Choroid plexus epithelial cell (primary cell): Measurements from ENCODE around the genes GPR18 and CLYBL.

GRCh38 chr13:99257239-99257531 is 994 bp downstream of the GPR18 start:
- RRBS, result no CpG with 5 or more reads among the region's 1 CpG

- RRBS, result no CpG with 5 or more reads among the region's 4 CpGs
Measured at GRCh38 chr13:99258195-99258769, at the start of gene GPR18. Gene GPR18, minus strand, starts transcription at chr13:99258379.

- RRBS, result no CpG with 5 or more reads among the region's 4 CpGs
Measured at GRCh38 chr13:99285774-99286222, 21.4 kb downstream of the GPR183 start.

GRCh38 chr13:99307666-99308548 is 708 bp upstream of the GPR183 start:
- RRBS, result no CpG with 5 or more reads among the region's 7 CpGs

DNA sequence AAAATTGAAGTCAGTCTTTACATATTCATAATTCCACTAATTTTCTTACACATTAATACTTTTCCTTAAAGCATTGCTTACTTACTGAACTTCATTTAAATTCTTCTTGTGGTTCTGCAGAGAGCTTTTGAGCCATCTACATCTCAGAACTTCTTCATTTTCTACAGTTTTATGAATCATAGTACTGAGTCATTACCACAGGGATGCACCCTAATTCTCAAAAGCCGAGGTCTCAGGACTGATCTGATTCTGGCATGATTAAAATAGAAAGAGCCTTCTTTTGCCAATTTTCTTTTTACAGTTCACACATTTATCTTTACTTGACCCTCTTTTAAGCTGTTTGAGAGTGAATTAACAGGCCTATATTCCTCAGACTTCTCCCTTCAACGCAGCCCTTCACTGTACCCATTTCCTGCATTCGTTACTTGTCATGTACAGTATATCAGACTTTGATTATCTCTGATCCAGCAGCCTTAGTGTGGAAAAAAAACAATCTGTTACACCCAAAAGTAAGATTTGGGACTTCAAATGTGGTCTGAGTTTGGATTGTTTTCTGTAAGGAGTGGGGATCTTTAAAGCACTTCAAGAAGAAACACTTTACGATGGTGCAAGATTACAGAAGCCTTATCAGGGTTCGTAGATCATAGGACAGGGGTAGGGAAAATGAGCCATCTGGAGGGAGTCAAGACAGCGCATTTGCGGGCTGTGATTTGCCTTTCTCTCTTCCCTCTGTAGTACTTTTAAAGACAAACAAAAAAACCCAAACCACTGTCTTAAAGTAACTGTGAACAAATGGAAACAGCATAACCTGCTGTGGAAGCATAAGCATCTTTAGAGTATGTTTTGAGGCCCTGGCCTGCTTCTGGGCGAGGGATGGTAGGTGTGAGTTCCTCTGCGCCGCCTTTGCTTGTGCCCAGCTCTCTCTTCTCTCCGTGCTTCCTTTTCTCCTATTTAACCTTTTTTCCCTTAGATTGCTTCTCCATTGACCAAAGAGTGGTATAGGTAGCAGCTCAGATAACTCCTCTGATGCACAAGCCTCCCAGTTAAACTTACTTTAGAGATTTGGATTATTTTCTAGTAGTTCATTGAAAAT is 15.3 kb upstream of the GPR183 start:
- RRBS, result no CpG with 5 or more reads among the region's 11 CpGs

- RRBS, result no CpG with 5 or more reads among the region's 6 CpGs
Measured at GRCh38 chr13:99344655-99345223, 37.5 kb upstream of the GPR183 start.

- RRBS, result no CpG with 5 or more reads among the region's 11 CpGs
Measured at GRCh38 chr13:99347836-99348643, 40.8 kb upstream of the GPR183 start.

DNA sequence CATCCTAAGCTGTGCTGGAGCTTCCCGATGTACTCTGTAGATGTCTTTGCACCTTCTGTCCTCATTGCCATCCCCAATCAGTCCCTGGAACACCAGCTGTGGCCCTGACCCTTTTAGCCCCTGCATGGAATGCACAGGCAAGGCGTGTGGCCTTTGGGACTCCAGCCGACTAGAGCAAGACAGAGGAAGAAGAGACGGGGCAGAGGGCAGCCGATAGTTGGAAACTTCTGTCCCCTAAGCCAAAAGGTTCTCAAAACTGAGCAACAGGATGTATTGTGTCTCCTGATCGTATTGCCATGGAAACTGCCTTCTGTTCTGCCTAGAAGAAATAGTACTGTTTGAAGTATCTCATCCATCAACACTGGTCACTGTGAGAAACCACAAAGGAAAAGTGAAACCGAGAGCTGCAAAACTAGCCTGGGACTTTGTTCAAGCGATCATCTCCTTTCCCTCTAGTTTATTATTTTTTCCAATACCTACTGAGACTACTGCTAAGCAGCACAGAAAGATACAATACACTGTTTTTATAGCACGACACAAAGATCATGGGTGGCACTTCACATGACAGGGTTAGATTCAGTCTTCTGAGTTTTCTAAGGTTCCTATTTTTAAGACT is 49.1 kb upstream of the GPR183 start:
- RRBS, result no CpG with 5 or more reads among the region's 9 CpGs

GRCh38 chr13:99380604-99381303 is 73.6 kb upstream of the GPR183 start:
- RRBS, result no CpG with 5 or more reads among the region's 13 CpGs

GRCh38 chr13:99384391-99384798 is 77.2 kb upstream of the GPR183 start:
- RRBS, result no CpG with 5 or more reads among the region's 10 CpGs

- RRBS, result no CpG with 5 or more reads among the region's 23 CpGs
Measured at GRCh38 chr13:99434164-99435105, 66.8 kb upstream of the TM9SF2 start.

GRCh38 chr13:99542681-99543464 is 41.6 kb downstream of the TM9SF2 start:
- RRBS, result no CpG with 5 or more reads among the region's 8 CpGs

DNA sequence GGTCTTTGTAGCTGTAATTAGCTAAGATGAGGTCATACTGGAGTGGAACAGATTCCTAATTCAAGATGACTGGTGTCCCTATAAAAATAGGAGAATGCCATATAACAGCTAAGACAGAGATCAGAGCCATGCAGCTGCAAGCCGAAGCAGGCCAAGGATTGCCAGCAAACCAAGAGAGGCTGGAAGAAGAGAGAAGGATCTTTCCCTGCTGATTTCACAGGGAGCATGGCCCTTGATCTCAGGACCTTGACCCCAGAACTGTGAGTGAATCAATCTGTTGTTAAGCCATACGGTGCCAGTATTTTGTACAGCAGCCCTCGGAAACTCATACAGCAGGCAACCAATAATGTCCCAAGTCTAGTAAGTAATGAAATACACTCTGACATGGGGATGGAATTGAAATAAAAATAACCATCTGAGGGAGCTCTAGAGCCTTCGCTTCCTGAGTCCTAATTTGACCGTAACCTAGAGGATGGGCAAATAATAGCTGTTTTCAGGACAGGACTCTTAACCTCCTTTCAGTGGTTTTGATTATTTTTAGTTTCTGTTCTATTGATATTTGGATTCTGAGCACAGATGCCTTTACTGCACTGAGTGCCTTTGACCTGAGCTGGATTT is 28.0 kb upstream of the CLYBL start:
- RRBS, result no CpG with 5 or more reads among the region's 5 CpGs

DNA sequence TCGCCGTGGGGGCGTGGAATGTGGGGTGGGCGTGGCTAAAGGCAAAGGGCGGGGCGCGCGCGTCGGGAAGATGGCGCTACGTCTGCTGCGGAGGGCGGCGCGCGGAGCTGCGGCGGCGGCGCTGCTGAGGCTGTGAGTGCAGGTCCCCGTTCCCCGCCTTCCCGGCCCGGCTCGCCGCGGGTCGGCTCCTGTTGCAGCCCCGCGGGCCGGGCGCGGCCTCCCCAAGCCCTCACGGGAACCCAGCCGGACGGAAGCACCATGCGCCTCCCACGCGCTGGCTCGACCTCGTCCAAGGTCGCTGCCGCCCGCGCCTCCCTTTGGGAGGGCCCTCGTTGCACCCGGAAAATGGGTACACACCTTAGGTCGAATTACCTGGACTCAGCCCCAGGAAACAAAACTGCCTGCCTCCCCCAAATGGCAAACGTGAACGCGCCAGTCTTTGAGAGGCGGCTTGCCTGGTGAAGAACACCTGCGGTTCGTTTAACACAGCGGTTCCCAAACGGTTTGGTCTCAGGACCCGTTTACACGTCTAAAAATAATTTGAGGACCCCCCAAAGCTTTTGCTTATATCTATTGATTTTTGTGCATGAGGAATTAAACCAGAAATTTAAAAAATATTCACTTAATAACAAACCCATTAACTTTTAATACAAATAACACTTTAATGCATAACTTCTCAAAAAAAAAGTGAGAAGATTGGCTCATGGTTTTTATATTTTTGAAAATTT is at the start of gene CLYBL:
TSS of gene CLYBL (plus strand) at position 65 of the 728 bp plus-strand sequence.
- RRBS, result 2% methylated on average over 20 of the region's 59 CpGs

DNA sequence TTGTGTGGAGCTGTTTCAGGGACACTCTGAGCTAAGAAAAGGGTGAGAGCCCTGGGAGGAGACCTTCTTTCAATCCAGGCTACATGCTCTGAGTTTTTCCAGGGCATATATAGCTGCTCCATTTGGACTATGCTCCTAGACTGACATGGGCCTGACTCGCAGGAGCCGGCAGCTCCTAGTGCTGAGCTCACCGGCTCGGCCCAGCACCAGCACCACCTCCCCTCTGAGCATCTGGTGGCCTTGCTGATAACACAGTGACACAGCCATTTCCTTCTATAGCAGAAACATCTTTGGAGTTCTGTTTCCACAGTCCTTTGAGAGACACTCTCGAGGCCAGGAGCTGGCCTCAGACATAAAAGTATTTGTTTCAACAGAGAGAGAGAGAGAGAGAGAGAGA is 79.6 kb downstream of the CLYBL start:
- RRBS, result no CpG with 5 or more reads among the region's 5 CpGs

DNA sequence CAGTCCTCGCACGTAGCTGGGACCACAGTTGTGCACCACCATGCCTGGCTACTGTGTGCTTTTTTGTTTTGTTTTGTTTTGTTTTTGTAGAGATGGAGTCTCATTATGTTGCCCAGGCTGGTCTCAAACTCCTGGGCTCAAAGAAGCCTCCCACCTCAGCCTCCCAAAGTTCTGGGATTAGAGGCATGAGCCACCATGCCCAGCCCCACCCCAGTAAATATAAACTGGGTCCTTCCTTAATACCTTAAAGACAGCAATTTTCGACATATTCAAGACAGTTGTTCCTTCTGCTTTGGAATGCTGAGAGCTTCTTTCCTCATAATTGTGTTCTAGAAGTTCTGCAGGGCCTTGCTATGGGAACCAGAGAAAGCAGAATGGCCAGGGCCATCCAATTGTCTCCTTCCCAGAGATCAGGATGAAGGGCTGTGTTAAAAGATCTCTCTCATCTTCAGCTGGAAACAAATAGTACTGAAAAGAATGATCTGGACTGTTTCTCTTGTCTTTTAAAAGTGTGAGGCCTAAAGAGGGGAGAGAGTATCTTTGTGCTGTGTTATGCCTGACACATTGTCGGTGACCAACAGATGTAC is 122.3 kb downstream of the CLYBL start:
- RRBS, result no CpG with 5 or more reads among the region's 4 CpGs

GRCh38 chr13:99751703-99752270 is 145.3 kb downstream of the CLYBL start:
- RRBS, result no CpG with 5 or more reads among the region's 8 CpGs

- RRBS, result no CpG with 5 or more reads among the region's 10 CpGs
Measured at GRCh38 chr13:99858664-99859497, 112.7 kb downstream of the ZIC5 start.

DNA sequence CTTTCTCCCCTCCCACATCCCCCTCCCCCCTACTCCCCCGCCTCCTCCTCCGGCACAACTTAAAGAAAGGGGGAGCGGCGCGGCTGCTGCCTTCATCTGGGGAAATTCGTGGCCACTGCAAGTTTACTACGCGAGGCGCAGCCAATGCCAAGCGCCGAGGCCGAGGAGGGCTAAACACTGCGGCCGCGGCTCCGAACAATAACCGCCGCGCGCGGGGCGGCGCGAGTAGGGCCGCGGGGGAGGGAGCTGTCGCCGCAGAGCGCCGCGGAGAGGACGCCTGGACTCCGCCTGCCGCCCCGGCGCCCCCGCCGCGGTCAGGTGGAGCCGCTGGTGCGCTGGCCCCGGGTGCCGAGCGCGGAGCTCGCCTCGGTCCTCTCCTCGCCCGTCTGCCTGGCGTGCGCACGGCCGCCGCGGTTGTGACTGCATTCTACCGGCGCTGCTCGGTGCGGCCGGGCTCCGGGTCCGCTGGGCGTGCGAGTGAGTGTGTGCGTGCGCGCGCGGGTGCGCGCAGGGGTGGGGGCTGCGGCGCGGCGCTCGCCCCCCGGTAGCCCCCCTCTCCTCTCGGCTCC is 388 bp upstream of the ZIC2 start:
- RRBS, result 1% methylated on average over 31 of the region's 78 CpGs

DNA sequence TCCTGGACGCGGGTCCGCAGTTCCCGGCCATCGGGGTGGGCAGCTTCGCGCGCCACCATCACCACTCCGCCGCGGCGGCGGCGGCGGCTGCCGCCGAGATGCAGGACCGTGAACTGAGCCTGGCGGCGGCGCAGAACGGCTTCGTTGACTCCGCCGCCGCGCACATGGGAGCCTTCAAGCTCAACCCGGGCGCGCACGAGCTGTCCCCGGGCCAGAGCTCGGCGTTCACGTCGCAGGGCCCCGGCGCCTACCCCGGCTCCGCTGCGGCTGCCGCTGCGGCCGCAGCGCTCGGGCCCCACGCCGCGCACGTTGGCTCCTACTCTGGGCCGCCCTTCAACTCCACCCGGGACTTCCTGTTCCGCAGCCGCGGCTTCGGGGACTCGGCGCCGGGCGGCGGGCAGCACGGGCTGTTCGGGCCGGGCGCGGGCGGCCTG is 502 bp downstream of the ZIC2 start:
- RRBS, result under 1% methylated on average over 20 of the region's 67 CpGs